Vermiform appendix (tissue), 1 donor: ENCODE results near the genes AMH and TMPRSS9.

- PRO-cap, result unidirectional peak, minus-strand start at chr19:1912194
Observed at GRCh38 chr19:1911753-1912654, 6.8 kb downstream of the ADAT3 start.

- PRO-cap, result no peak
Observed at GRCh38 chr19:1924203-1925104, 16.5 kb upstream of the CSNK1G2 start.

DNA sequence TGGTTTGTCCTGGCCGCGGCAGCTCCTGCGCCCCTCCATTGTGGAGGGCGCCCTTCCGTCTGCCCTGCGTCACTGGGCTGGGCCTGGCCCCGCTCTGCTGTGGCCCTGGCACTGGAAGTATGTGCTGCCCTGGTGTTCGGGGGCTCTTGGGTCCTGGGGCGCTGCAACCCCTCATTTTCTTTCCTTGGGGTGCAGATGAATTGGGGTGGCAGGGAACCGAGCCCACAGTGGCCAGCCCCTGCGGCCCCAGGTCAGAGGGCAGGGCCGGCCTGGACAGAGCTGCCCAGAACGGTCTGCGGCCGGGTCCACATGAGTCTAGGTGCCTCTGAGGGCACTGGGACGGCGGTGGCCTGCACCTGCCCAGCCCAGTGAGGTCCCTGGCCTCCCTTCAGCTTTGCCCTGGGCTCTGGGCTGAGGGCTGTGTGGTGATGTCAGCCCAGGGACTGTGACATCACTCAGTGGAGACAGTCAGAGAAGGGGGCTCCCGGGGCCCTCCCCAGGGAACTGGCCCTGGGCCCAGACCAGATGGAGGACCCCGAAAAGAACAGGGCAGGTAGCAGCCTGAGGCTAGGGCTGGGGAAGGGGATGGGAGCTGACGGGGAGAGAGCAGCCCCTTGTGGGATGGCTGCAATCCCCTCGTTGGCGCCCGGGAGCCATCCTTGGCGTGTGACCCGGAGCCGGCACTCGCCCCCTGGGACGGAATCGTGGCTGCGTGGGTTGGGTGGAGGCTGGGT lies 13.4 kb downstream of the CSNK1G2 start:
- PRO-cap, result no peak

DNA sequence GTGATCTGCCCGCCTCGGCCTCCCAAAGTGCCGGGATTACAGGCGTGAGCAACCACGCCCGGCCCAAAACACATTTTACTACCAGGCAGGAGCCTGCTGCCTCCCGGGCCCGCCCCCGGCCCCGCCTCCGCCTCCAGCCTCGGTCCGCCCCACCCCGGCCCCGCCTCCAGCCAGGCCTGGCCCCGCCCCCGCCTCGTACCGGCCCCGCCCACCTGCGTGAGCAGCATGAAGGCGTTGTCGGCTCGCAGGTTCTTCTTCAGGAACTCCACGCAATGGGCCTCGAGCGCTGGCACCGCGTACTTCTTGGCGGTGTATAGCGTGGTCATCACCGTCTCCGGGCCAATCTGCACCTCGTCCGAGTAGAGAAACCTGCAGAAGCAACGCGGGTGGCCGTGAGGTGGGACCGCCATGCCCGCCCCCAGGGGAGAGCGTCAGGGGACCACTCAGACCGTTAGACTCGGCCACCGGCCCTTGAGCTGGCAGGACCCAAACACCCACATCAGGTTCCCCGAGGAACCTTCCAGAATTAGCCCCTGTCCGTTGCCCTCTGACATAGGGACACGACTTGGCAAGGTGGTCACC lies 22.6 kb downstream of the BTBD2 start:
- PRO-cap, result no peak

DNA sequence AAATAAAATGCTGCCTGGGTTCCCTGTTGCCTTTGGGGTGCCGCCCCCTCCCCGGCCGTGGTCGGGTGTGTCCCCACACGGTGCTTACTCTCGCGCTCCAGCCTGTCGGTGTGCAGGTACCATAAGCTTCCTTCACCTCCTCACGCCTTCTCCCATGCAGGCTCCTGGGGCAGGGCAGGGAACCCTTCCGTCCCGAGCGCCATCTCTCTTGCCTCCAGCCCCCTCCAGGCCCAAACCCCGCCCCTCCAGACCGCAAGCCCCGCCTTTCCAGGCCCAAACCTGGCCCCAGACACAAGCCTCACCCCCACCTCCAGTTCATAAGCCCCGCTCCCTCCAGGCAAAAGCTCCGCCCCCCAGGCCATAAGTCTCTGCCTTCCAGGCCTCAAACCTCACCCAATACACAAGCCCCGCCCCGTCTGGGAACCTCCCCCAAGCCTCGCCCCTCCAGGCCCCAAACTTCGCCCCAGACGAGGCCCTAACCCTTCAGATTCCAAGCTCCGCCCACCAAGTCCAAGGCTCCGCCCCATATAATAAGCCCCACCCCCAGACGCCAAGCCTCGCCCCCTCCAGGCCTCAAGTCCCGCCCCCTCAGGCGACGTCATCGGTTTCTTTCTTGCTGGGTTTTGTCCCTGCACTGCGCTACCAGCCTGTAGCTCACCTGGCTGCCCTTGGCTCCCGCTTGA lies 16.2 kb downstream of the MKNK2 start:
- PRO-cap, result no peak

GRCh38 chr19:2108860-2109273 lies 12.2 kb downstream of the IZUMO4 start:
- PRO-cap, result no peak

DNA sequence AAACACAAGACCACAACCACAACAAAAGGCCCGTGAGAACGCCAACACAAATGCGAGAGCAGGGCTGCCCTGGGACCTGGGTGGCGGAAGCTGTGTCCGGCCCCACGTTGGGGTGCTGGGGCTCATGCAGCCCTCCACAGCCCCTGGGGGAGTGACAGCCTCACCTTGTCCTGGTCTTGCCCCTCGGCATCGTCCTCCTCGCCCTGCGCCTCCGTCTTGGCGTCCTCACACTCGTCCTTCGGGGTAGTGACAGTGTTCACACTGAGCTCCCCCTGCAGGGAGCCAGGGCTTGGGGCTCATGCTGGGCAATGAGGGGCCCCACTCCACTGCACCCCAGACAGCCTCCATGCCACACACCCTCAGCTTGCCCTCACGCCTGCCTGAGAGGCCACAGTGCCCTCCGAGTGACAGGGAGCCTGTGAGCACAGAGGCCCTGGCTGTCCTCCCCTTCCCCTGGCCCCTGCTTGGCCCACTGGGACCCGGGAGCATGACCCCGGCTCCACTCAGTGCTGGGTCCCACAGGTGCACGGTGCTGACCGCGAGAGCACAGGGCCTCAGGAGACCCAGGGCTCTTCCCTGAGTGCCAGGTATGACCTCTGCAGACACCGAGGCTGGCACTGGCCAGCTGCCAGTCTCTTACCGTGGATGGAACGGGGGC lies 16.1 kb downstream of the IZUMO4 start:
- PRO-cap, result no peak

- PRO-cap, result no peak
Observed at GRCh38 chr19:2129036-2129290, 22.4 kb downstream of the AP3D1 start.

GRCh38 chr19:2130316-2131133 lies 20.8 kb downstream of the AP3D1 start:
- PRO-cap, result no peak

- PRO-cap, result no peak
Observed at GRCh38 chr19:2208357-2209066, 27.6 kb downstream of the PLEKHJ1 start.

DNA sequence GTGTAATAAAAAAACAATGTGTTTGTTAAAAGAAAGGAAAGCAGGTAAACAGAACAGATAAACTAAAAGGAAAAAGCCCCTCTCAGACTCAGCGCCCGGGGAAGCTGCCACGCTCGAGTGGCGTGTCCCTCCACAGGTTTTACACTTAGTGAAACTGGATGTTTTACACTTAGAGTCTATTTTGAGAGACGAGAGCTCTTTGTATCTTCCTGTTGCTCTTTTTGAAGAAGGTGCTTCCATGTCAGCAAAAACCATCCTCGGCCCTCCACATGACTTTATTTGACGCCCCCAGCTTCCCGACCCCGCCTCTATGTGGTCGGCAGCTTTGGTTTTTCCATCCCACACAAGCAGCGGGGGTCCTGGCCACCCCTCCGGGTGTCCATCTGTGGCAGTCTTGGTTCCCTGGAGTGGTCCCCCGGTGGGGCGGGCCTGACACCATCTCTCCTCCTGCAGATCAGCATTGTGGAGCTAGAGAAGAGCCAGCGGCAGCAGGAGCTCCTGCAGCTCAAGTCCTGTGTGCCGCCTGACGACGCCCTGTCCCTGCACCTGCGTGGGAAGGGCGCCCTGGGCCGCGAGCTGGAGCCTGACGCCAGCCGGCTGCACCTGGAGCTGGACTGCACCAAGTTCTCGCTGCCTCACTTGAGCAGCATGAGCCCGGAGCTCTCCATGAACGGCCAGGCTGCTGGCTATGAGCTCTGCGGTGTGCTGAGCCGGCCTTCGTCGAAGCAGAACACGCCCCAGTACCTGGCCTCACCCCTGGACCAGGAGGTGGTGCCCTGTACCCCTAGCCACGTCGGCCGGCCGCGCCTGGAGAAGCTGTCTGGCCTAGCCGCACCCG lies 20.1 kb downstream of the PLEKHJ1 start:
- PRO-cap, result no peak

DNA sequence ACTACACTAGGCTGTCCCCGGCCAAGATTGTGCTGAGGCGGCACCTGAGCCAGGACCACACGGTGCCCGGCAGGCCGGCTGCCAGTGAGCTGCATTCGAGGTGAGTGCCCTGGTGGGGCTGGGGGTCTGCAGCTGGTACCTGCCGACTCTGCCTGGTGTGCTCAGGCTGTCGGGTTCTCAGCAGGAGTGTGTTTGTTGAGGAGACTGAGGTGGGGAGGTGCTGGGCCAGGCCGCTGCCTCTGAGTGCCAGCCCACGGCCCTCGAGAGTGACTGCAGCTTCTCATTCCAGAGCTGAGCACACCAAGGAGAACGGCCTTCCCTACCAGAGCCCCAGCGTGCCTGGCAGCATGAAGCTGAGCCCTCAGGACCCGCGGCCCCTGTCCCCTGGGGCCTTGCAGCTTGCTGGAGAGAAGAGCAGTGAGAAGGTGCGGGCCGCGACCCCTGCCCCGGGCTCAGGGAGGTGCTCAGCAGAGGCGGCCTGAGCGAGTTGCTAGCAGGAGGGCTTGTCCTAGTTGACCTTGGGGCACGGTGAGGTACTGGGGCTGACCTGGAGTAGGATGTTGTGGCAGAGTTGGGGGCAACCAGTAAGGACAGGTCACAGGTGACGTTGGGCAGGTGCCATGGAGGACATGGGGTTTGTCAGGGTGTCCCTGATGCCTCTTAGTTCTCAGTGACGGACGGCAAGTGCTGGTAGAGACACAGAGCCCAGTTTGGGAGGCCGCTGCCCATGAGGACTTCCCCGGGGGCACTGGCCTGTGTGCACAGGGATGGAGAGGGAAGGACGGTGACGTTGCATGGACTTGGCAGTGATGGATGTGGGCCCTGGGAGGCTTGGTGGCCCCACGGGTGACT lies 19.2 kb downstream of the PLEKHJ1 start:
- PRO-cap, result no peak

GRCh38 chr19:2233603-2234016 lies 2.5 kb downstream of the PLEKHJ1 start:
- PRO-cap, result no peak

DNA sequence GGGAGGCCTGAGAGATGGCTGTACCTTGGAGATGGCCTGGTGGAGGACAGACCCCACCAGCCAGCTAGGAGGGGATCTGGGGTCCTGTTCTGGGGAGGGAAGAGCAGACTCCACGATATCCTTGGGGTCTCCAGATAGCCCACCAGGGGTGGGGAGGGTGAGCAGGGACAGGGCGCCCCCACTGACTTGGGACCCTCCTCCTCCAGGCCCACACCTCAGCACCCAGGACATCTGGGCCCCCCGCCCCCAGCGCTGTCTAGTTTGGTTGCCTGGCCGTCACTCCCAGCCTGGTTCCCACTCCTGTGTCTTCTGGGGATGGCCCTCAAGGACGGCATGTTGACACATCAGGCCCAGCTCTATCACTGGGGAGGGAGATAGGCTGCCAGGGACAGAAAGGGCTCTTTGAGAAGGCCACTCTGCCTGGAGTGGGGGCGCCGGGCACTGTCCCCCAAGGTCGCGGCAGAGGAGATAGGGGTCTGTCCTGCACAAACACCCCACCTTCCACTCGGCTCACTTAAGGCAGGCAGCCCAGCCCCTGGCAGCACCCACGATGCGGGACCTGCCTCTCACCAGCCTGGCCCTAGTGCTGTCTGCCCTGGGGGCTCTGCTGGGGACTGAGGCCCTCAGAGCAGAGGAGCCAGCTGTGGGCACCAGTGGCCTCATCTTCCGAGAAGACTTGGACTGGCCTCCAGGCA lies at the start of gene AMH:
Gene AMH (plus strand): TSS at position 541 of the 695 bp plus-strand sequence.
- PRO-cap, result no peak

DNA sequence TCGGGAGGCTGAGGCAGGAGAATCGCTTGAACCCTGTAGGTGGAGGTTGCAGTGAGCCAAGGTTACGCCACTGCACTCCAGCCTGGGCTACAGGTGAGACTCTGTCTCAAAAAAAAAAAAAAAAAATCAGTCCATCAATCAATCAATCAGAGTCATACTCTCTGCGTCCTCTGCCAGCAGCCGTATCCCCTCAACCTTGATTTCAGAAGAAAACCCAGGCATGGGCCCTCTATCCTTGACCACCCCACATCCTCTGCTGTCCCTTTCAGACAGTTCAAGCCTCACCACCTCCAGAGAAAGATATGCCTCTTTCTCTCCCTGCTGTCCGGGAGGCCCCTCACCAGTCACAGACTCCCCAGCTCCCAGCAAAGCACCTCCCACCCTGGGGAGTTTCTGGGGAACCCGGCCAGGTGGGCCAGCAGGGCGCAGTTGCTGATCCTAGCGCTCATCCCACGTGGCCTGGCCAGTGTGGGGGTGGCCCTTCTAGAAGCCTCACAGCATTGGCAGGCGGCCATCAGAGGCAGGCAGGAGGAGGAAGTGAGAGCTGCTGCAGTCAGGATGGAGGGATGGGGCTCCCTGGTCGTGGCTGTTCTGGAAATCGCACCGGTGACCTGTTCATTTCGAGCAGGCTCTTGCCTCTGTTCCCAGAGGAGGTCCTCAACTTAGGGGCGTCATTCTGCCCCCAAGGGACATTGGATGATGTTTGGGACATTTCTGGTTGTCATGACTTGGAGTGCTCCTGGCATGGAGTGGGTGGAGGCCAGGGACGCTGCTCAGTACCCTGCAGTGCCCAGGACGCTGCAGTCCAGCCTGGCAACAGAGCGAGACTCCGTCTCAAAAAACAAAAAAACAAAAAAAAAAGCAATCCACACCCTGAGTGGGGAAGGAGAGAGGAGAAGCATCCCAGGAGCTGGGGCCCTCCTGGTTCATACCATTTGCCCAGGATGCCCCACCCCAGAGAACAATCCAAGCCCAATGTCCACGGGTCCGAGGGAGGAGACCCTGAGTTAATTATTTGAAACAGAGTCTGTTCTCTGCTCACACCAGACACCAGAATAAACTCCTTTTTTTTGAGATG lies 10.3 kb upstream of the JSRP1 start:
- PRO-cap, result unidirectional peak, plus-strand start at position 556 of the sequence

DNA sequence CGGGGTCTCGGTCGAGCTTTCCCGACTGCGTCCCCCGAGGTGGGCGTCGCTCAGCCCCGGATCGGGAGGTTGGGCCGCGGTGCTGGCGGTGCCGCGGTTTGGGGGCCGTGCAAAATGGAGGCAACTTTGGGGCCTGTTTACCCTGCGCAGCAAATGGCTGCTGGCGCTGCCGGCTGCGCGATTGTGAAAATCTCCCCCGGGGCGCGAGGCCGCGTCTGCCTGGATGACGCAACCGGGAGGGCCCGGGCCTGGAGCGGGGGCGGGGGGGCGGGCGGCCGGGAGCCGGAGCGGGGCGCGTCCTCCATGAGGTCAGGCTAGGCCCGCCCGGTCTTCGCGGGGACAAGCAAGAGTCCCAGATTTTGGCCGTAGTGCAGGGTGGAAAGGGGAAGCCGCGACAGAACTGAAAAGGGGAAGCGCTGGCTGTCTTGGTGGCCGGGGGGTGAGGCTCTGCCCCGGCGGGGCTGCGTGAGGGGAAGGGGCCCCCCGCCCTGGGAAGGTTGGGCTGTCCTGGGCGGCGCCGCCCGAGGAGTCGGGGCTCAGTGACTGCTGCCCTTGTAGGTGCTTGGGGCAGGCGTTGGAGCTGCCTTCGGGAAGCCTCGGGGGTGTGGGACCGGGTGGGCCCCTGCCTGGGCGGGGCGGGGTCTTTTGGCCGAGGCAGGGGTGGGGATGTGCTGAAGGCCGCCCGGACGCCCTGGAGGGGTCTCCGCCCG lies 11.2 kb downstream of the PEAK3 start:
- PRO-cap, result bidirectional peak, plus-strand start at position 304 of the sequence, minus-strand start at position 183 of the sequence; bidirectional peak, plus-strand start at position 368 of the sequence, minus-strand start at position 396 of the sequence

- PRO-cap, result no peak
Observed at GRCh38 chr19:2305618-2306056, 2.3 kb downstream of the LINGO3 start.

DNA sequence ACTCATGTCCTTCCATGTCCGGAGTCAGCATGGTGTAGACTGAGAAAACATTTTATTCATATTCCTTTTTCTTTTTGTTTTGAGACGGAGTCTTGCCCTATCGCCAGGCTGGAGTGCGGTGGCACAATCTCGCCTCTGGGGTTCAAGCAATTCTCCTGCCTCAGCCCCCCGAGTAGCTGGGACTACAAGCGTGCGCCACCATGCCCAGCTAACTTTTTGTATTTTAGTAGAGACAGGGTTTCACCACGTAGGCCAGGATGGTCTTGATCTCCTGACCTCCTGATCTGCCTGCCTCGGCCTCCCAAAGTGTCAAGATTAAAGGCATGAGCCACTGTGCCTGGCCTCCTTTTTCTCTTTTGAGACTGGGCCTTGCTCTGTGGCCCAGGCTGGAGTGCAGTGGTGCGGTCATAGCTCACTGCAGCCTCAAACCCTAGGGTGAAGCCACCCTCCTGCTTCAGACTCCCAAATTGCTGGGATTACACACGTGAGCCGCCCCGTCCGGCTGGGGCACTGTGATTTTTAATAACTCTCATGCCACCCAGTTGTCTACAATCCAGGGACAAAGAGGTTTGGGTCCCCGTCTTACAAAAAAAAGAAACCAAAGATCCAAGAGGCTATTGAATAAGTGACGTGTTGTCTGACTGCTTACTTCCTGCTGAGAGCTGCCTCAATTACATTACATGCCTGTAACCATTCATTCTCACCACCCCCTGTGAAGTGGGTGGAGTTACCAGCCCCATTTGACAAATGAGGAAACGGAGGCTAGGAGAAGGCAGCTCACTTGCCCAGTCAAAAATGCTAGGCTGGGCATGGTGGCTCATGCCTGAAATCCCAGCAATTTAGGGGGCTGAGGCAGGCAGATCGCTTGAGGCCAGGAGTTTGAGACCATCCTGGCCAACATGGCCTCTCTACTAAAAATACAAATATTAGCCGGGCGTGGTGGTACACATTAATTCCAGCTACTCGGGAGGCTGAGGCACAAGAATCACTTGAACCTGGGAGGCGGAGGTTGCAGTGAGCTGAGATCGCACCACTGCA lies 869 bp downstream of the LSM7 start:
- PRO-cap, result bidirectional peak, plus-strand start at position 746 of the sequence, minus-strand start at position 659 of the sequence

DNA sequence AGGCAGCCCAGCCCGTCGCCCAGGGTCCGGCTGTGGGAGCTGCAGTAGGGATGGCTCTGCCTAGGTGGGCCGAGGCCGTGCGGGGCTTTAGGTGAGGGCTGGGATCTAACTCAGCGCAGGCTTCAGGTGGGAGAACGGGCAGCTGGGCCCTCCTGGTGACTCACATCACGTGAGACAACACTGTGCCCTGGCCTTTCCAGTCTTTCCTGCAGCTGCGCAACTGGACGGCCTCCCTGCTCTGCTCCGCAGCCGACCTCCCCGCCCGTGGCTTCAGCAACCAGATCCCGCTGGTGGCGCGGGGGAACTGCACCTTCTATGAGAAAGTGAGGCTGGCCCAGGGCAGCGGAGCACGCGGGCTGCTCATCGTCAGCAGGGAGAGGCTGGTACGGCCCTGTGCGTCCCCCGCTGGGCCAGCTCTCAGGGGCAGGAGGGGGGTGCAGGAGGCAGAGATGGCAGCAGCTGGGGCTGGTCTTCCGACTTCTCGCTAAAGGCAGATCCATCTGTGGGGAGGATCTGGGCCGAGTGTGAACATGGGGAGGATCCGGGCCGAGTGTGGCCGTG lies 8.8 kb downstream of the SPPL2B start:
- PRO-cap, result no peak

GRCh38 chr19:2360074-2360414 lies at the start of gene TMPRSS9:
TMPRSS9 (plus strand) TSS chr19:2360265.
- PRO-cap, result no peak